Uterus (tissue), 7 donors: ENCODE results near the genes LIPC and GTF2A2.

- PRO-cap, 4 experiments: no peak in any of the 4 experiments
- RAMPAGE, long total RNA, 2 experiments: no peak in any of the 2 experiments
- RRBS: no CpG with 5 or more reads among the region's 8 CpGs
These were observed at the start of gene LIPC for GRCh38 chr15:58431459-58432059. Gene LIPC, plus strand, starts transcription at chr15:58431991.

DNA sequence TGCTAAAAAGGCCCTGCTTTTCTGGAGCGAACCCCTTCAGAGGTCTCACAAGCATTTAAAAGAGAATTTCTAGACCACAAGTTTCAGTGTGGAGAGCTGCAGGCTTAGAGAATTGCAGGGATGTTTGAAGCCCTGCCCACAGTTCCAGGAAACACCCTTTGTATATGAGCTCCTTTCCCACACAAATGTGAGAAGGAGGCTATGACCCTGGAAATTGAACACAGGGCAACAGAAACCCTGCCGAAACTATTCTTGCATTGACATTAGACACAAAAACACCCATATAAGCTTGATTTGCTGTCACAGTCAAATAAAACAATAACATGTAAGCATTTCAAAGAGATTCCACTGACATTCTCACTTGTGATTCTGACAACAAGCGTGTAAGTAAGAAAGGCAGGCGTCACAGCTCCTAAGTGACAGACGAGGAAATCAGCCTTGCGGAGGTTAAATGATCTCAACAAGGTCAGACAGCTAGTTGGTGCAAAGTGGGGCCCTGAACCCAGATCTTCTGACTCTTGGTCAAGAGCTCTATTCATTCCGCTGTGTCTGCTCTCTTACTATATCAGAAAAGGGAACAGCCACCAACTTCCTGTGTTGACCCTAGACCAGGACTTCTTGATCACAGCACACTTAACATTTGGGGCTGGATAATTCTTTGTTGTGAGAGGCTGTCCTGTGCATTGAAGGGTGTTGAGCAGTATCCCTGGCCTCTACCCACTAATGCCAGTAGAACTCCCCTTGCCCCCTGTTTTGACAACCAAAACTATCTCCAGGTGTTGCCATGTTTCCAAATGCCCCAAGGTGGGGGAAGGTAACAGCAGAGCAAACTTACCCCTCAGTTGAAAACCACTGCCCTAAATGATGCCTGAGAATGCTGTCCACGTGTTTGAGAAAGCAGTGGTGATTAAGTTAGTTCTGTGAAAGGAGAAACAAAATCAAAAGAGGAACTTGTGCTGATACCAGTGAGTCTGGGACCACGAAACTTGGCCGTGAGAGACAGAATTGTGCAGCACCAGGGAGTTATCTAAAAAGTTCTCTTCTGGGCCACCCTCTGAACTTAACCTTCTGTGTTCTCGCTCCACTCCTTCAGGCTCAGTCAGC, 86.0 kb downstream of the LIPC start:
- PRO-cap, 4 experiments: no peak in any of the 4 experiments
- RAMPAGE, long total RNA, 2 experiments: no peak in any of the 2 experiments
- RRBS: no CpG with 5 or more reads among the region's 11 CpGs

DNA sequence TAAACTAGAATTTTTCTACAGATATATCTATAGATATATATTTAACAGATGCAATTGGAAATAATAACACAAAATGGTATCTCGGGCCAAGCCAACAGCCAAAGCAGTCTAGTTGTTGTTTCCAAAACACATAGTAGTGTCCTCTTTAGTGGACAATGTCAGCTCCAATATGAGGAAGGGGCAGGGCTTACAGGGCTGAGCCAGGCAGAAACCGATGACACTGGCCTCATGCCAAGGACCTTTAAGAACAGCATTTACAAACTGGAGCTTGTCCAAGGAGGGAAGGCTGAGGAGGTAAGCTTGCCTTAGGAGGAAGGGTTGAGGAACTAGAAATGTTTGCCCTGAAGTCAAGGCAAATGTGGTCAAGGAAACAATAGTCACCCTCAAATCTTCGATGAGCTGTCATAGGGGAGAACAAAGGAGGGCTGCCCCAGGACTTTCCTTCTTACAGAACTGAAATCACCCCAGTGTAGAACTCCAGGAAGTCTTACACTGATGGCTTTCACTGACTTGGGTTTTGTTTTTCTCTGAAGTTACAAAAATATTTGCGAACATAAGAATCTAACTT, 136.3 kb downstream of the LIPC start:
- PRO-cap, 4 experiments: no peak in any of the 4 experiments
- RAMPAGE, long total RNA, 2 experiments: no peak in any of the 2 experiments
- RRBS: no CpG with 5 or more reads among the region's 4 CpGs

- PRO-cap, 4 experiments: peak in 4 of 4 experiments; most common plus-strand start chr15:58772131 (in 2); most common minus-strand start chr15:58772052 (in 3)
- RAMPAGE, long total RNA, 2 experiments: no peak in any of the 2 experiments
- RRBS: 2% methylated on average over 4 of the region's 11 CpGs
These were observed 771 bp downstream of the MINDY2 start for GRCh38 chr15:58771930-58772216.

- PRO-cap, 4 experiments: no peak in any of the 4 experiments
- RAMPAGE, long total RNA, 2 experiments: no peak in any of the 2 experiments
- RRBS: no CpG with 5 or more reads among the region's 8 CpGs
These were observed 45.3 kb downstream of the SLTM start for GRCh38 chr15:58888159-58888671.

DNA sequence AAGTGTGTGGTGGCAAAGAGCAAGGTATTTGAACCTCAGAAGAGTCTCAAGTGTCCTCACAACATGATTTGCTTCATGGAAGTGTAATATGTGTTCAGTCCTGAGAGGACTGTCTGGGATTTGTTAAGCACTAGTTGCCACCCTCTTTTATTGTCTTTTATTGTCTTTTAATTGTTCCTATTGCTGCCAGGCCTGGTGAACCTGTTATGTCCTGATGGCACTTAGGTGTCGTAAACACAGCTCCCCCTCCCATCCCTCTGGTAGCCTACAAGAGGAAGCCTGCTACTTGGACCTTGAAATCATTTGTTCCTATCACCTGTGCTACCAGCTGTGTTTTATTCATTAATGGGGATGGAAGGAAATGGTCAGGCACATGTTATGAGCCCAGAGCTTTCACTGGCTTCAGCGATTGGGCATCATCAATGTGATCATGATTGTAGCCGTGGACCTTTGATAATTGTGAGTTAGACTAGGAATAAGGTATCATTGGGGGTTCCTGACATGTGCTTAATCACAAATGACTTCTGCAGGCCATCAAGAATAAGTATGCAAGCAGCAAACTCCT, 19.4 kb downstream of the CCNB2 start:
- PRO-cap, 4 experiments: no peak in any of the 4 experiments
- RAMPAGE, long total RNA, 2 experiments: no peak in any of the 2 experiments
- RRBS: no CpG with 5 or more reads among the region's 3 CpGs

GRCh38 chr15:59158557-59159230, 47.9 kb upstream of the LDHAL6B start:
- PRO-cap, 4 experiments: peak in 1 of 4 experiments; most common plus-strand start chr15:59158855 (in 1)
- RAMPAGE, long total RNA, 2 experiments: no peak in any of the 2 experiments
- RRBS: no CpG with 5 or more reads among the region's 10 CpGs

DNA sequence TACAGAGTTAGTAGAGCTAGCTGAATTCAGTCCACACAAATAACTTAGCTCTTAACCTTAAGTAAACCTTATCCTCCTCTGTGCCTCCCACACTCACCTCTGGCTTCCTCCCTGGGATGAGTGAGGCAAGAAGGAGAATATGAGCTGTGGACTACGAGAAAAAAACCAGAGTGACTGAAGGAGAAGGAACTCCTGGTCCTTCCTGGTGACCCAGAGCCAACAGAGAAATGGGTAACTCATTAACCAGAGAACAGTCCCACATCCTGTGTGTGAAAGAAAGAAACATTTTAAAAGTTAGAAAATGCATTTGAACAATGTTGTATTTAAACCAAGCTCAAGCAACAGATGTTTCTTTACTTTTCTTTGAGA, 27.6 kb upstream of the FAM81A start:
- PRO-cap, 4 experiments: peak in 1 of 4 experiments; most common plus-strand start position 168 of the sequence (in 1); most common minus-strand start position 113 of the sequence (in 1)
- RAMPAGE, long total RNA, 2 experiments: no peak in any of the 2 experiments
- RRBS: no CpG with 5 or more reads among the region's 1 CpG

GRCh38 chr15:59456009-59456547, 18.1 kb downstream of the FAM81A start:
- PRO-cap, 4 experiments: peak in 1 of 4 experiments; most common plus-strand start chr15:59456390 (in 1)
- RAMPAGE, long total RNA, 2 experiments: no peak in any of the 2 experiments
- RRBS: no CpG with 5 or more reads among the region's 9 CpGs

GRCh38 chr15:59524150-59524699, 86.2 kb downstream of the FAM81A start:
- PRO-cap, 4 experiments: no peak in any of the 4 experiments
- RAMPAGE, long total RNA, 2 experiments: no peak in any of the 2 experiments
- RRBS: no CpG with 5 or more reads among the region's 8 CpGs

DNA sequence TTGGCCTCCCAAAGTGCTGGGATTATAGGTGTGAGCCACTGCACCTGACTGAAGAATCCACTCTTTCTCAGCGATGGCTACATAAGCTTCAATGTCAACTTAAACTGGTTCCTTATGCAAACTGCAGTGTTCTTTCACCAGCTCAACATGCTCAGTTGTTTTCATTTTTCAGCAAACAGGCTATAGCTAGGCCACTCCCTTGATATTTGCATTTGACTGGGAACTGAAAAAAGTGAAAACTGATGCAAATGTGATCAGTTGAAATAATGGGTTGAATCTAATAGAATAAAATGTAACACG, 74.2 kb upstream of the GCNT3 start:
- PRO-cap, 4 experiments: no peak in any of the 4 experiments
- RAMPAGE, long total RNA, 2 experiments: no peak in any of the 2 experiments
- RRBS: no CpG with 5 or more reads among the region's 2 CpGs

GRCh38 chr15:59555627-59556120, 55.9 kb upstream of the GCNT3 start:
- PRO-cap, 4 experiments: no peak in any of the 4 experiments
- RAMPAGE, long total RNA, 2 experiments: no peak in any of the 2 experiments
- RRBS: no CpG with 5 or more reads among the region's 9 CpGs

DNA sequence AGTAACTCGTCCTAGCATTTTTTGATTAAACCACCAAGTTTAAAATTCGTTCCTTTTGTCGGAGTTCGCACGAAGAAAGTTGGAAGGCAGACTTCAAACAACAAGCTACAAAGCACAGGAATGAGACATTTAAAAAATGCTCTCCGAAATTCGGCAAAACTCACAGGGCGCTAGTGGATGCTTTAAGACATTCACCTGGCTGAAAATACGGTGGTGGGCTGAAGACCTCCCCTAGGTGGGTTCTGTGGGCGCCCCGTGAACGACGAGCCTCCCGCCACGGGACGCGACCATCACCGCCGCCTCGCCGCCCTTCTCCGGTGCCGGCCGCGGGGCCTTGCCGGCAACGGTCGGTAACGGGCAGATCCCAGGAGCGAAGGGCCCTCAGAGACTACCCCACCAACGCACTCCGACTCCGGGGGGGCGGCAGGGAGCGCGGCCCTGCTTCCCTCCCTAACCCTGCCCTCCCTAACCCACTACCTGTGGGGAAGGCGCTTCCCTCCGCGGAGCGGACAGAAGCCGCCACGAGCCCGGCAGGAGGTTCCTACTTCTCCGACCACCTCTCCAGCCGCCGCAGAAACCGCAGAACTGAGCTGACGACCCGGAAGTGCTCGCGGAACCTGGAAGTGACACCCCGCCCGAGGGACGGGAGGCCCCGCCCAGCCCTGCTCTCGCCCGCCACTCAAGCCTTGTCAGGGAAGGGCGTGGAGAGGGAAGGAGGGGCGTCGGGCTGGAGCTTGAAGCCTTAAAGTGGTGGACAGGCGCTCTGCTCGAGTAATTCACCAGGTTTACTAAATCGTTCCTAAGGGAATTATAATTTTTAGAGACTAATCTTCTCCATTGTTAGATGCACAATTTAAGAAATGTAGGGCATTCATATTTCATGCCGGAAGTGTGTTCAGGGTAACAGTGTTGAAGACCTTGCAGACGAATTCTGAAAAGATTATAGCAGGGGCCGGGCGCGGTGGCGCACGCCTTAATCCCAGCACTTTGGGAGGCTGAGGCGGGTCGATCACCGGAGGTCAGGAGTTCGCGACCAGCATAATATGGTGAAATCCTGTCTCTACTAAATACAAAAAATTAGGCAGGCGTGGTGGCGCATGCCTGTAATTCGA, at the start of gene GTF2A2:
Gene GTF2A2, minus strand, starts transcription at position 587 of the 1,112 bp plus-strand sequence.
- PRO-cap, 4 experiments: peak in 4 of 4 experiments; most common plus-strand start position 712 of the sequence (in 1); most common minus-strand start position 587 of the sequence (in 4)
- RAMPAGE, long total RNA, 2 experiments: start-site peak on the minus strand in 2 of 2 experiments, centred at positions 567 to 568 of the sequence, 129 to 609 reads per replicate
- RRBS: 1% methylated on average over 26 of the region's 78 CpGs

- PRO-cap, 4 experiments: no peak in any of the 4 experiments
- RAMPAGE, long total RNA, 2 experiments: no peak in any of the 2 experiments
- RRBS: no CpG with 5 or more reads among the region's 5 CpGs
These were observed 154.4 kb upstream of the BNIP2 start for GRCh38 chr15:59843401-59843944.

- PRO-cap, 4 experiments: peak in 1 of 4 experiments; most common plus-strand start chr15:60006477 (in 1); most common minus-strand start chr15:60006320 (in 1)
- RAMPAGE, long total RNA, 2 experiments: no peak in any of the 2 experiments
- RRBS: 6% methylated on average over 14 of the region's 50 CpGs
These were observed 2.1 kb downstream of the FOXB1 start for GRCh38 chr15:60005915-60007001.

DNA sequence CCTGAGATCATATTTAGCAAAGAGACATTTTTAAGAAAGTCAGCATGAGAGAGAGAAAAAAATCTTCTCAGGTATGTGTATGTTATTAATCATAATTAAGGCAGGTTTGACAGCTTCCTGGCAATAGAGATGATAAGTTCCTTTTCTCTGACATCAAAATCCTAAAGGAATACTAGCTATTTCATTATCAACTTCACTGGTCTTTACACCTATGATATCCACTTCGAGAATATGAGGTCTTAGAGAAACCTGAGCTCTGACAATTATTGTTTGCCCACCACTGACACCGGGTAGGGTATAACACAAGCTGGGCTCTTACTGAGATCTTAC, 184.9 kb downstream of the FOXB1 start:
- PRO-cap, 4 experiments: peak in 1 of 4 experiments; most common plus-strand start position 99 of the sequence (in 1)
- RAMPAGE, long total RNA, 2 experiments: no peak in any of the 2 experiments
- RRBS: no CpG with 5 or more reads among the region's 2 CpGs

GRCh38 chr15:60299765-60299964, 98.1 kb downstream of the ANXA2 start:
- PRO-cap, 4 experiments: no peak in any of the 4 experiments
- RAMPAGE, long total RNA, 2 experiments: no peak in any of the 2 experiments
- RRBS: no CpG with 5 or more reads among the region's 7 CpGs

- PRO-cap, 4 experiments: no peak in any of the 4 experiments
- RAMPAGE, long total RNA, 2 experiments: no peak in any of the 2 experiments
- RRBS: no CpG with 5 or more reads among the region's 7 CpGs
These were observed 18.1 kb downstream of the ANXA2 start for GRCh38 chr15:60379511-60380231.

DNA sequence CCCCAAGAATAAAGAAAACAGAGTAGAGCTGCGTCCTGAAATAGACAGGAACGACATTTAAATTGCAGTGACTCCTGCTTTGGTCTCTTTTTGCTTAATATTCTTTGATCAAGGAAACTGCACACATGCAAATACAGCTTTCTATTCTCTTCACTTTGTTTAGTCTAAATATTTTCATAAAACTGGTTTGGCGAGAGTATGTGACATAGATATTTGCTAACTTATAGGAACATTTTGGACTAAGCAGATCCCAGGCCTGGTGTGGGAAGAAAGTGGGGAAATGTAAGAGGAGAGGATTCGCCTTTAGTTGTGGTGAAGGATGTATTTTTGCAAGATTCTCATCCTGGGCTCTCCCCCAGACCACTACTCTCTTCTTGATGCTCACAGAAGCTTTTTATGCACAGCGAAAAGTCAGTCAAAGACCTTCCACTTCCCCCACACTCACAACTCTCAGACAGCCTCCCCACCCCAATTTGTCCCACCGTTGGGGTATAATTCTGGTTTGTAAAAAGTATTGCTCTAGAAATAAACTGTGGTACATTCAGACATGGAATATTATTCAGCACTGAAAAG, 10.8 kb downstream of the ANXA2 start:
- PRO-cap, 4 experiments: no peak in any of the 4 experiments
- RAMPAGE, long total RNA, 2 experiments: no peak in any of the 2 experiments
- RRBS: no CpG with 5 or more reads among the region's 6 CpGs

GRCh38 chr15:60395981-60396999, 1.5 kb downstream of the ANXA2 start:
- PRO-cap, 4 experiments: peak in 1 of 4 experiments; most common plus-strand start chr15:60396765 (in 1)
- RAMPAGE, long total RNA, 2 experiments: no peak in any of the 2 experiments
- RRBS: no CpG with 5 or more reads among the region's 18 CpGs